ENCODE data around the genes RADX and TEX13B.

DNA sequence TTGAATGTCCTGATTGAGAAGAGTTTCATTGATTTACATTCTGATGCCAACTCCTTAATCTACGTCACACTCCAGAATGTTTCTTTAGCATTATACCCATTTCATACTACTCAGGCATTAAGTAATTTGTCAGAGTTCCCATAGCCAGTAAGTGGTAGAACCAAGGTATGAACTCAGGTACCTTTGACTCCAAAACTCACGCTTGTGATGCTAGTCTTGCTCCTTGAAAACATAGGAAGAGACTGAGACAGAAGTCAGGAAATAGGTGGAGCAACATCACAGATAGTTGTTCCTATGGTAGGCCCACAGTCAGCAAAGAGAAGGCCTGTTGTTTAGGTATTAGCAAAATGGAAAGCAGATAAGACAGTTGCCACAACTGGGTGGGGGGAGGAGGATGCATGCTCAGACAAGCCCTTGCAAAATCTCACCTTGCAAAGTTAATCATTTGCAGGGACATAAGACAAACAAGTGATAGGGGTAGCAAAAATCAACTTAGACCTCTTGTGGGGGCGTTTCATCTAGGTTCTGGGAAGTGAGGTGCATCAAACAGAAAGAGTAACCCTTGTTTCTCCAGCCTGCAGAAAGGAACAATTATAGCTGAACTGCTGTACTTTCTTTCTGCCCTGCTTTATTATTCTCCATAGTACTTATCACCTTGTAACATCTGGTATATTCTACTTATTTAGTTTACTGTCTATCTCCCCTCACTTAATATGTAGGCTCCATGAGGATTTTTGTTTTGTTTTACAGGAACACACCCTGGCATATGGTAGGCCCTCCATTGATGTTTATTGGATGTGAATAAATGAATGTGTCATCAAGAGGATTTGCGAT lies 30.7 kb downstream of the SERPINA7 start:
- RRBS = no CpG with 5 or more reads among the region's 4 CpGs

- RRBS = no CpG with 5 or more reads among the region's 4 CpGs
Observed at GRCh38 chrX:106170808-106171426, 2.8 kb downstream of the PWWP3B start.

DNA sequence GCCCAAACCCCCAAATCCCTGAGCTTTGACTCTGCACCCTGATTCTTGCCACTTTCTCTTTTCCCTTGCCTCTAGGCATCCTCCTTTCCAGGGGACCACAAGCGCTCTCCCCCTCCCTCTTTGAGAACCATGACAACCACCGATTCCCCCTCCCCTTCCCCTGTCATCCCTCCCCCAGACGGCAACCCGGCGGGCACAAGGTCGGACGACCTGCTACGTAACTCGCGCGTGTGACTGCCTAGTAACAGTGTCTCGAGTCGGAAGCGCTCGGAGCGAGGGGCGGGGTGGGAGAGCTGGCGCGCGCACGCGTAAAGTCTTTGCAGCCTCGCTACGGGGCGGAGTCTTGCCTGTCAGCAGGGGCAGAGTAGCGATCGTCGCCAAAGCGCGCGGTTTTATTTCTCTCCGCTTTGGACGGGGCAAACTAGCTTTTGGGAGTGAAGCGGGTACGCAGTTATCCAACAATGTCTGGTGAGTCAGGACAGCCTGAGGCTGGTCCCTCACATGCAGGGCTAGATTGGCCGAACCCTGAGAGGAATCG lies at the start of gene RADX:
Gene RADX (plus strand): TSS at position 359 of the 538 bp plus-strand sequence.
- RRBS = no CpG with 5 or more reads among the region's 37 CpGs

DNA sequence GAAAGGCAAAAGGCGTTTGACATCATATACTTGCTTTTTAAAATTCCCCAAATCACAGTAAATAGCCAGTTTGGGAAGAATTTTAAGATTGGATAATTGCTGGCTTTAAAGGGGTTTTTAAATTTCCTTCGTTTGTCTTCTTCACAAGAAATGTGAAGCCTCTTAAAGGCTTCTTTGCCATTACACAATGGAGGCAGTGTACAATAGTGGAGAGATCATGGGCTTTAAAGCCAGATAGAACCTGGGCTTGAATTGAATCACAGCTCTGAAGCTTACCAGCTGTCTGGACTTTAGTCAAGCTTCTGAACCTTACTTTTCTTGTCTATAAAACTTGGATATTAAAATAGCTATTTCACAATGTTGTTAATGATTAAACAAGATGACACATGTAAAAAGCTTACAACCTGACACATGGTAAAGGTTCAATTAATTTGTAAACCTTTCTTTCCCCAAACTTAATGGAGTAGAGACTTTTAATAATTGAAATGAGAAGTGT lies 21.9 kb upstream of the TBC1D8B start:
- RRBS = no CpG with 5 or more reads among the region's 2 CpGs

- RRBS = no CpG with 5 or more reads among the region's 2 CpGs
Observed at GRCh38 chrX:106950434-106950753, 30.2 kb downstream of the CLDN2 start.

DNA sequence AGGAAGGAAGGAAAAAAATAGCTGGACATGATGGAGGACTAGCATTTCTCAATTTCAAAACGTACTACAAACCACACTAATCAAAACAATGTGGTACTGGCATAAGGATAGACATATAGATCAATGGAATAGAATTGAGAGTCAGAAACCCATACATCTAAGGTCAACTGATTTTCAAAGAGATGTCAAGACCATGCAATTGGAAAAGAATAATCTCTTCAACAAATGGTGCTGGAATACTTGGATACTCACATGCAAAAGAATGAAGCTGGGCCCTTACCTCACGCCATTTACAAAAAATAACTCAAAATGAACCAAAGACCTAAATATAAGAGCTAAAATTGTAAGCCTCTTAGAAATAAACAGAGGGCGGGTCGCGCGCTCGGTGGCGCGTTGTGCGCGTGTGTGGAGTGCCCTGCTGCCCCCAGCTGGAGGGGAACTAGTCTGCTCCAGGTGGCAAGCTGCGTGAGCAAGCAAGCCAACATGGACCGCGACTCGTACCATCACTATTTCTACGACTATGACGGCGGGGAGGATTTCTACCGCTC lies 65.8 kb downstream of the DNAAF6 start:
- RRBS = no CpG with 5 or more reads among the region's 19 CpGs

DNA sequence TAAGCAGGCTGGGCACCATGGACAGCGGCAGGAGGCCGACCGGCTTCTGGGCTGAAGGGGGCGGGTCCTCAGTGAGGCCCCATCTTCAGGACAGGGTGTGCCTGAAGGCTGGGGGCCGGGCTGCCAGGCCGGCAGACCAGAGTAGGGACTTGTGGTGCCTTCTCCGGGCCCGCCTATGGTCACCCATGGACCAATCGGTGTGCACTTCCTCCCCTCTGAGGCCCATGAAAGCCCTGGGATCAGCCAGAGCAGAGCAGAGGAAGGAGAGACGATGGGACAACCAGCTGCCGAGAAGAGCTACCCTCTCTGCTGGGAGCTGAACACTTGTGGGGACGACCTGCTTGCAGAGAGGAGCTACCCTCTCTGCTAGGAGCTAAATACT lies 118.4 kb downstream of the DNAAF6 start:
- RRBS = 59% methylated on average over 2 of the region's 12 CpGs

- RRBS = no CpG with 5 or more reads among the region's 12 CpGs
Observed at GRCh38 chrX:107710347-107711682, 64.8 kb downstream of the TSC22D3 start.

- RRBS = no CpG with 5 or more reads among the region's 45 CpGs
Observed at GRCh38 chrX:107716143-107716642, 59.4 kb downstream of the TSC22D3 start.

DNA sequence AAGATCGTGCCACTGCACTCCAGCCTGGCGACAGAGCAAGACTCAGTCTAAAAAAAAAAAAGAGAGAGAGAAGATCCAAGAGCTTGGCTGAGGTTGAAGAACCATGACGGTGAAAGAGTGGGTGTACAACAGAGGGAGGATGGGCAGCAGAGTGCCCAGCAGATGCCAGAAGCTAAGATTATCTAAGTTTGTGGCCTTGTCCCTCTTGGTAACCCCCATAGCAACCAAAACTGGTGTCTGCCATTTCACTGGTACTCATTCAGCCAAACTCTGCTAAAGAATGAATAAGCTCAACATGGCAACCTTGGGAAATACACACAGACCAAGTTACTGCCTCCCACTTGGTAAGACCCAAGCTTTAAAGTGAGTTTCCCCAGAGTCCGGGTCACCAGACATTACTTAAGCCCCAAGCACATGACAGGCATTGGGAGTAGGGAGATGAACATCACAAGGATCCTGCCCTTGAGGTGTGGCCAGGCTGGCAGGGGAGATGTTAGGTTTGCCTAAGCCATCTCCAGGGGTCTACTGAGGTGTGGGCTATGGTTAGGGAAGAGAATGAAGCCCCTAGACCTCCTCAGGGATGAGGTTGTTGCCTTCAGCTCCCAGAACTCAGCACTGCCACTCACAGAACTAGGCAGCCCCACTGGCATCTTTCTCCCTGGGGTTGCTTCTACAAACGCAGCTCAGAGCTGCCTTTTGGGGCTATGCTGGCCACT lies 34.9 kb downstream of the TSC22D3 start:
- RRBS = no CpG with 5 or more reads among the region's 5 CpGs

DNA sequence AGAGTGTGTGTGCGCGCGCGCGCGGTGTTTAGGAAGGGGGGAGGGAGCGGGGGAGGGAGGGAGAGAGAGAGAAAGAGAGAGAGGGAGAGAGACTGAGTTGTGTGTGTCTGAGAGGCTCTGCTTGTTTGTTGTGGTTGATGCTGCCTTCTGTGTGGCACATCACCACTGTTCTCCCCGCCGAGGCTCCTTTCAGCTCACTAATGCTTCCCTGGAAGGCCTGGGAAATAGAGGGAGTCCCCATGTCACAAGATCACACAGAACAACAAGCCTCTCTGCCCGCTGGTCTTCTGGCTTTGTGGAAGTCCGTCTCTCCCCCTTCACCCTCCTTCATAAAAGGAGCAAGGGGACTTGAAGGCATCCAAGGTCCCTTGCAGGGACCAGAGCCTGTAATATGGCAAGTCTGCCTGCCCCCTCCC lies 33.3 kb downstream of the TSC22D3 start:
- RRBS = no CpG with 5 or more reads among the region's 11 CpGs

DNA sequence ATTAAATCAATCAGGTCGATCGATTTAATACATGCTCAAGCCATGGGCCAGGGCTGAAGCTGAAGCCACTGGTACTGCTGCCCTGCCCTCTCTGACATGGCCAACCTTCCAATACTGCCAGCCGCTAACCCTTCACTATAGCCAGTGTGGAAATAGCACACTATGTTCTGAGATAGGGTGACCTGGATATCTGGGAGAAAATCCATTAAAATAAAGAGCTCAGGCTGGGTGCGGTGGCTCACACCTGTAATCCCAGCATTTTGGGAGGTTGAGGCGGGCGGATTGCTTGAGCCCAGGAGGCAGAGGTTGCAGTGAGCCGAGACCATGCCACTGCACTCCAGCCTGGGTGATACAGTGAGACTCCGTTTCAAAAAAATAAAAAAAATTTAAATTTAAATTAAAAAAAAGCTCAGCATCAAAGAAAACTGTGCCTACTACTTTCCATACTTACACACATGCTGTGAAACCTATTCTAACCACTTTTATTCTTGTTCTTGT lies 31.4 kb downstream of the TSC22D3 start:
- RRBS = no CpG with 5 or more reads among the region's 8 CpGs

- RRBS = no CpG with 5 or more reads among the region's 6 CpGs
Observed at GRCh38 chrX:107753045-107753969, 22.3 kb downstream of the TSC22D3 start.

- RRBS = no CpG with 5 or more reads among the region's 6 CpGs
Observed at GRCh38 chrX:107982248-107982653, at the start of gene TEX13B. TSS of gene TEX13B (minus strand) at chrX:107982370.

DNA sequence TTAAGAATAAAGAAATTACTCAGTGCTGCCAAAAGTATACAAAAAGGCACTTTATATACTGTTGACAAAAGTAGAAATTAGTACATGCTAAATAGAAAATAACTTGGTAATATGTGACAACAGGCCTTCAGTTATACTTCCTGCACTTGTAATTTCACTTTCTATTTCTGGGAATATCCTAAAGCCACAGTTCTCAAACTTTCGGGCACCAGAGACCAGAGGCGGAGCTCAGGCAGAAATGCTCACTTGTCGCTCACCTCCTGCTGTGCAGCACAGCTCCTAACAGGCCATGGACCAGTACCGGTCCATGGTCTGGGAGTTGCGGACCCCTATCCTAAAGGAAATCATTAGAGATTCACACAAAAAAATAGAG lies 25.8 kb downstream of the ACSL4 start:
- RRBS = no CpG with 5 or more reads among the region's 5 CpGs

GRCh38 chrX:109927491-109928138 lies 75.3 kb upstream of the TMEM164 start:
- RRBS = 100% methylated on average over 2 of the region's 4 CpGs

GRCh38 chrX:110059130-110059910 lies 56.4 kb downstream of the TMEM164 start:
- RRBS = no CpG with 5 or more reads among the region's 4 CpGs

GRCh38 chrX:110229399-110230515 lies 88.1 kb downstream of the AMMECR1 start:
- RRBS = no CpG with 5 or more reads among the region's 26 CpGs

GRCh38 chrX:110341376-110341780 lies 5.4 kb downstream of the GNG5B start:
- RRBS = no CpG with 5 or more reads among the region's 4 CpGs